Measurements from ENCODE around the genes RGR, GRID1, OPN4 and LDB3.

GRCh38 chr10:80520328-80521603 lies 16.9 kb upstream of the SH2D4B start:
- PRO-cap, 2 experiments = no peak in any of the 2 experiments

- PRO-cap, 2 experiments = no peak in any of the 2 experiments
These were observed 11.5 kb upstream of the SH2D4B start for GRCh38 chr10:80526078-80526651.

GRCh38 chr10:80662678-80663475 lies 125.2 kb downstream of the SH2D4B start:
- PRO-cap, 2 experiments = no peak in any of the 2 experiments

DNA sequence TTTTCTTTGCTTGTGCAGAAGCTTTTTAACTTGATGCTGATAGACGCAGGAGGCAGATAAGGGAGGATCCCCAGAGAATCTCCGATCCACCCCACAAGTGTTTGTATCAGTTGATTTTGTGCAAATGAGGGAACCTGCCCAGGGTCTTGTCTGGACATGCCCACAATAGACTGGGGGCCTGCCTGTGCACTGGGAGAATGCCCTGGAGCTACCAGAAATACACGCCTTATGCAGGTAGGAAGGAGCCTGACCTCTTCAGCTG lies 430.8 kb upstream of the NRG3 start:
- PRO-cap, 2 experiments = no peak in any of the 2 experiments

GRCh38 chr10:84198314-84198636 lies 3.9 kb downstream of the CDHR1 start:
- PRO-cap, 2 experiments = no peak in any of the 2 experiments

DNA sequence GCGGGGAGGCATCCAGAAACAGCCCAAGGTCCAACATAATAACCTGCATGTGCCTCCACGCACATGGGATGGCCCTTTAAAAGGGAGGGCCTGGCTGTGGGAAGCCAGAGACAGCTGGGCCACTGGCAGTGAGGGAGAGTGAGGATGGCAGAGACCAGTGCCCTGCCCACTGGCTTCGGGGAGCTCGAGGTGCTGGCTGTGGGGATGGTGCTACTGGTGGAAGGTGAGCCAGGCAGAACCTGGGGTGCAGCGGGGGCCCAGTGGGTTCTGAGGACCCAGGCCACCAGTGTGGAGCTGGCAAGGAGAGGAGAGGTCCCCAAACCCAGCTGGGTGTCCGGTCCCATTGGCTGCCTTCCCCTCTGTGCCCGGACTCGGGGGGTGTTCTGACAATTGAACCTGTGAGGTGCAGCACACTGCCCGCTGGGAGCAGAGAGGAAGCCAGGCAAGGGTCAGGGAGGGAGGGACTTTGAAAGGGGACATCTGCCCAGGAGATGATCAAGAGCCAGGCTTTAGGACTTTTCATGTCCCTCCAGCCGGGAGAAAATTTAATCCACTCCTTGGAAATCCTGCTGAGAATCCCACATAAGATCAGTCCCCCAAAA lies at the start of gene RGR:
Gene RGR, plus strand, starts transcription at position 107 of the 602 bp plus-strand sequence.
- PRO-cap, 2 experiments = no peak in any of the 2 experiments

- PRO-cap, 2 experiments = no peak in any of the 2 experiments
These were observed 8.6 kb downstream of the CCSER2 start for GRCh38 chr10:84336685-84337660.

DNA sequence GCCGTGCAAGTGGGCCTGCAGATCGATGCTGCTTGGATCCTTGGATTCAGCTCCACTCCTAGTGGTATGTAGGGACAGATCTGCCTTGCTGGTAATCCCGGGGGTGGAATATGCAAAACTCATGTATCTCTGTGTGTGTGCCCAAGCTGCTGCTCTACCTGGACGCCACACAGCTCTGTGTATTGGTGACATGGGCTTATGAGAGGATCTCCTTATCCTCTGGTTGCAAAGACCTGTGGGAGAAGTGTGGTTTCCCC lies 87.4 kb downstream of the CCSER2 start:
- PRO-cap, 2 experiments = no peak in any of the 2 experiments

GRCh38 chr10:85364053-85364392 lies 1002.6 kb downstream of the GRID1 start:
- PRO-cap, 2 experiments = no peak in any of the 2 experiments

GRCh38 chr10:86364703-86365543 lies 1.7 kb downstream of the GRID1 start:
- PRO-cap, 2 experiments = no peak in any of the 2 experiments

- PRO-cap, 2 experiments = no peak in any of the 2 experiments
These were observed at the start of gene GRID1 for GRCh38 chr10:86366252-86367292. GRID1 (minus strand) TSS chr10:86366795.

DNA sequence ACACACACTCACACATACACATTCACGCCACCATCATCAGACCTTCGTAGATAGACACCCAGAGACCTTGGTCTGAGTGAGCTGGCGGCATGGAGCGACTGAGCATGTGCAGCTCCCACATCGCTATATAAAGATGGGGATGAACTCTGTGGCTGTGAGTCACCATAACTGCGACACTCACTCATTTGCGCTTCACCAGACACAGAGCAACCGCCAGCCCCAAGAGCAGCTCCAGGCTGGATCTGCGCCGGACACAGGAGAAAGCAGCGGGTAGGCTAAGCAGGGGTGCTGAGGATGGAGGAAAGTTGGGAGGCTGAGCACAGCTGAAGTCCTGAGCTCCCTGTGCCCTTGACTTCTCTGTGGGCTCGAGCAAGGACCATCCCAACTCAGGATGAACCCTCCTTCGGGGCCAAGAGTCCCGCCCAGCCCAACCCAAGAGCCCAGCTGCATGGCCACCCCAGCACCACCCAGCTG lies at the start of gene OPN4:
Gene OPN4, plus strand, starts transcription at position 155 of the 474 bp plus-strand sequence.
- PRO-cap, 2 experiments = no peak in any of the 2 experiments

DNA sequence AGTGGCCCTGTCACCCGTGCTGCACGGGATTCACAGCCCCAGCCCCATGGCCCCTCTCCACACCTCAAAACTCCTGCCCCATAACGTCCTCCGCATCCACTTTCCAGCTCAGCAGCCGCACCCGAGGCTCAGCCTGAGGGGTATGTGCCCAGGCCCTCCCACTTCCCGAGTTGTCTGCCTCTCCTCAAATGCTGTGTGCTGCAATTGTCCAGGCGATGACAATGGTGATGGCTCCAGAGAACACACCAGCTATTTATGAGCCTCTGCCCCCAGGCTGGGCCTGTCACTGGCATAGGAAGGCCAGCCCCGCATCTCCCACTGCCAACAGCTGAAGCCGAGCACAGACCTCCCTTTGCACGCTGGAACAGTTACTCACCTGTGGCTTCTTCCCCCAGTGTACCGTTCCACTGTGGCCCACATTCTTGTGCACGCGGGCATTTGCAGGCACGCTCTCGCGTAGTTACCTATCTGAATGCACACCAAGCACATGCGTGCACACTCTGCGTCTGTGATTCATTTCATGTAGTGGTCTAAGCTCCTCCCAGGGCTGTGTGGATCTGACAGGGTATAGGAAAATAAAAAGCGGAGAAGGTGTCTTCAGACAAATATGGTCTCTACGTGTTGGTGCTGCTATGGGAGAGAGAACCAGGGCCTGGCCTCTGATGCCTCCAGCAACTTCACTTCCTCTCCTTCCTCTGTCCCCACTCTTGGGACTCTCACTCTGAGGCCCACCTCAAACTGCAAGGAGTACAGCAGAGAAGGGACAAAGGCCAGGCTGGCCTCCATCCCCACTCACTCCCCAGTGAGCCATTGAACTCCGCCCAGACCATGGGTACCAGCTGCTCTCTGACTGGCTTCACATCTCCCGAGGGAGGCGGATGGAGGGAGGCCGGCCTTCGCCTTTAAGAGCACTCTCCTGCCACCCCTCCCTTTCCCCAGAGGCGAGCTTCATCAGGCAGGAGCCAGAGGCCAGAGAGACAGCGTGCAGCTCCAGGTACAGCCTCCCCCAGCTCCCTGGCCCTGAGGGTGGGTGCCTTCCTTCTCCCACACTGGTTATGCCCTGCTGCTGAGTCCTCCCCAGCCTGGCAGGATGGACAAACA lies 2.1 kb upstream of the LDB3 start:
- PRO-cap, 2 experiments = no peak in any of the 2 experiments

DNA sequence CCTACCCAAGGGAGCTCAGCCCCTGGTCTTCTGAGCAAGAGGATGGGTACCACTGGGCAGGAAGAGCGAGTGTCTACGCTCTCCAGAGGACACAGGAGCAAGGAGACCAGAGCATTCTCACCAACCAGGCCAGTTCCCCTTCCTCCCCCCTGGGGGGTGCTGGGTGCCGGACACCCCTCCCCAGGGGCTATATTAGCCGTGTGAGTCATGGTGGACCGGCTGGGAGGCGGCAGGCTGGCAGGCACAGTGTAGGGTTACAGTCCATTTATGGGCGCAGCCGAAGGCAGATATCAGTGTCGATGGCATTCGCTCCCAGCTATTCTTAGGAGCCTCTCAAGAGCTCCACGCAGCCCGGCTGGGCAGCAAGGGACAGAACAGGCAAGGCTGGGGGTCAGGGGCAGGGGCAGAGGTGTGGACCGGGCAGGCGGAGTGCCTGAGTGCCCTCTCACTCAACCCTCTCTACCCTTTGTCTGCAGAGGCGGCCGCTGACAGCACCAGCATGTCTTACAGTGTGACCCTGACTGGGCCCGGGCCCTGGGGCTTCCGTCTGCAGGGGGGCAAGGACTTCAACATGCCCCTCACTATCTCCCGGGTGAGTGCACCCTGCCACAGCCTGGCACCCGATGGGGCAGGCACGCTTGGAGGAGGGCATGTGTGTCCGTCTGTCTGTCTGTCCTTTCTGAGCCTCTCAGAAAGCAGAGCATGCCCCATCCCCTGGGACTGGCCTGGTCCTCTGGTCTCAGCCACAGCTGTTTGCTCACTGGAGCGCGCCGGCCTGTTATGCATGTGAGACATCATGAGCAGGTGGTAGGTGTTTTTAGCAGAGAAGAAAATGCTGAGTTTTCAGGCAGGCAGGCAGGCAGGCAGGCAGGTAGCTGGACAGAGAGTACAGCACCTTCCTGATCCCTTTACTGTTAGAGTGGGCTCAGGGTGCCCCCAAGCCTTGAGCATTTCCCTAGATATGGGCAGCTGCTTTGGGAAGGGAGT lies at the start of gene LDB3:
Gene LDB3, plus strand, starts transcription at position 319 of the 987 bp plus-strand sequence.
- PRO-cap, 2 experiments = no peak in any of the 2 experiments

GRCh38 chr10:86672175-86672929 lies 4.0 kb downstream of the LDB3 start:
- PRO-cap, 2 experiments = no peak in any of the 2 experiments

GRCh38 chr10:86690850-86691251 lies 22.5 kb downstream of the LDB3 start:
- PRO-cap, 2 experiments = no peak in any of the 2 experiments

DNA sequence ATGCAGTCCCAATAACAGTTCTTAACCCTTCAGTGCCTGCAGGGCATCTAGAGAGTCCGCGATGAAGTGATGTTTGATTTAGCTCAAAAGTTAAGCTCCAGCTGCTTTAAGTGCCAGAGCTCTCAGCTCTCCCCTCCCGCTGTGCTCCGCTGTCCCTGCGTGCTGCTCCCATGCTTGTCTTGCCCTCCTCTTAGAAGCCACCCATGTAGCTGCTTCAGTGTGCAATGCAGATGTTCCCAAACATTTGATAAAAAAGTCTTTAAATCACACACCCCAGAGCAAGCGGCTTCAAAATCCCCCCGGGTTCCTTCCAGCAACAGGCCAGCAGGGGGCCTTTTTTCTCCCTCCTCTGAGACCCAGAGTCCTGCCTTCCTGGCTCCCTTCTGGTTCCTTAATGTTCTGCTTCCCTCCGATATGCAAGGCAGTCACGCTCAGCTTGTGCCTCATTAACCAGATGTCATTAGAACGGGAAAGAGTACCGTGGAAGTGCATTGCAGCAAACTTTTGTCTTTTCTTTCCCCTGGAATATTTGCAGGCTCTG lies 25.4 kb downstream of the LDB3 start:
- PRO-cap, 2 experiments = no peak in any of the 2 experiments

GRCh38 chr10:86711955-86712419 lies 43.7 kb downstream of the LDB3 start:
- PRO-cap, 2 experiments = peak in 1 of 2 experiments; most common plus-strand start chr10:86711999 (in 1)

GRCh38 chr10:86712420-86712701 lies 44.0 kb downstream of the LDB3 start:
- PRO-cap, 2 experiments = no peak in any of the 2 experiments

GRCh38 chr10:86980820-86981538 lies 12.7 kb downstream of the ADIRF start:
- PRO-cap, 2 experiments = no peak in any of the 2 experiments